NT2/D1 (cell line): ENCODE measurements around a stretch of chr12.

DNA sequence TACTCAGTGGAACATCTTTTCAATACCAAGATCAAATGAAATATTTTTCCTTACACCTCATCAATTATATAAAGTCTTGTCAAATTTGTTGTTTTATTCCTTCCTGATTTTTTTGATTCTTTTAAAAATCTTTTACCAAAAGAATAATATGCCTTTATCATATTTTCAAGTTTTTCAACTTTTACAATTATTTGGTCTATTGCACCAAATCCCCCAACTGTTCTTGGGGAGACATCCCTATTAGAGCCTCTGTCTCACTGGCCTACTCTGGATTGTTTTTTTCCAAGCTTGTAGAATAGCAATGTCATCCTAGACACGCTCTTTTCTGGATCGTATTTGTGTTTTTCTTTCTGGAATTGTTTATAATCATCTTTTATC is 24.9 kb downstream of the PDE6H start:
- RRBS, 2 experiments = no CpG with 5 or more reads among the region's 2 CpGs

DNA sequence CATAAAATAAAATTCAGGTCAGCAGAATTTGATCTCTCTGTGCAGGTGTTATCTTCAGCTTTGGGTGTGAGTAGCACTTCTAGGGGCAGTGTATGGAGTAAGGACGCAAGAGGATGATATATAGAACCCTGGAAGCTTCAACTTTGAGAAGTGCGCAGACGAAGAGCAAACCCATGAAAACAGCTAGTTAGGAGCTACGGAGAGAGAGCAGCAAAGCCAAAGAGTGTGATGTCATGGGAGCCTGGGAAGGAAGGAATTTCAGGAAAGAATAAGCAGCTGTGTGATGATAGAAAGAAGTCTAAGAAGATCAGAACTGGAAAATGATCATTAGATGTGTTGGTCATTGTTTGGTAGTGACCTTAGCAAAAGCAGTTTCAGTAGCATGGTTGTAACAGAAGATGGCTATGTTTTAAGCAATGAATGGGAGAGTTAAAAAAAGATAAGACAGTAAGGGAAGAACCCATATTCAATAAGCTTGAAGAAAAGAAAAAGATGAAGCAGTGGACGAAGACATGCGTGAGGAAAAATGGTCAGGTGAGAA is 5.9 kb downstream of the RERG start:
- RRBS, 2 experiments = no CpG with 5 or more reads among the region's 6 CpGs

GRCh38 chr12:15430283-15430600 is 107.9 kb downstream of the PTPRO start:
- RRBS, 2 experiments = no CpG with 5 or more reads among the region's 1 CpG

- RRBS, 2 experiments = no CpG with 5 or more reads among the region's 4 CpGs
Measured at GRCh38 chr12:15534221-15534799, 212.0 kb downstream of the PTPRO start.

DNA sequence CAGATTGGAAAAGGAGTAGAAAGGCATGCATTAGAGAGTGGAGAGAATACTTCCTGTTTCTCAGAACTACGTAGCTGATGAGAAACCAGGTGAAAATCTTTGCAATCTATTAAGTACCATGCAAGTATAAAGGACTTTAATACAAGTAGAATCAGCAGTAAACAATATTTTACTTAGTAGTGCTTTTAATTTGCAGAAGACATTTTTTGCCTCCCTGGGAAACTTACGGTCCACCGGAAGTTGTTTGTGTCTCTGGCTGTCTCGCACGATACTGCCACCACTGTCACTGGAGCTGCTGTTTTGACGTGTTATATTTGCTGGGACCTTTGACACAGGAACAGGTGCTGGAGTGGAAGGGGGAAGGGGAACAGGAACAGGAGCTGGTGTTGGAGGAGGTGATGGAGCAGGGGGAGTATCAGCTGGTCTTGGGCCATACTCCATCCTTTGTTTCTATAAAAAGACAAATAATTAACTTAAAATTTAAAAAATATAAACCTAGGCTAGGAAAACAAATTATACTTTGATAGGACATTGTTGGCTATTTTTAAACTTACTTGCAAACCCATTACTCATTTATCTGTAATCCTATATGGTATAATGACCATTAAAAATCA is 157.9 kb downstream of the EPS8 start:
- RRBS, 2 experiments = no CpG with 5 or more reads among the region's 6 CpGs

- RRBS, 2 experiments = no CpG with 5 or more reads among the region's 13 CpGs
Measured at GRCh38 chr12:15688154-15688932, 100.8 kb downstream of the EPS8 start.

- RRBS, 2 experiments = 3 to 5% methylated on average over 1 of the region's 15 CpGs
Measured at GRCh38 chr12:15788667-15788925, 592 bp downstream of the EPS8 start.

- RRBS, 2 experiments = no CpG with 5 or more reads among the region's 4 CpGs
Measured at GRCh38 chr12:15862745-15863328, 19.4 kb upstream of the STRAP start.

DNA sequence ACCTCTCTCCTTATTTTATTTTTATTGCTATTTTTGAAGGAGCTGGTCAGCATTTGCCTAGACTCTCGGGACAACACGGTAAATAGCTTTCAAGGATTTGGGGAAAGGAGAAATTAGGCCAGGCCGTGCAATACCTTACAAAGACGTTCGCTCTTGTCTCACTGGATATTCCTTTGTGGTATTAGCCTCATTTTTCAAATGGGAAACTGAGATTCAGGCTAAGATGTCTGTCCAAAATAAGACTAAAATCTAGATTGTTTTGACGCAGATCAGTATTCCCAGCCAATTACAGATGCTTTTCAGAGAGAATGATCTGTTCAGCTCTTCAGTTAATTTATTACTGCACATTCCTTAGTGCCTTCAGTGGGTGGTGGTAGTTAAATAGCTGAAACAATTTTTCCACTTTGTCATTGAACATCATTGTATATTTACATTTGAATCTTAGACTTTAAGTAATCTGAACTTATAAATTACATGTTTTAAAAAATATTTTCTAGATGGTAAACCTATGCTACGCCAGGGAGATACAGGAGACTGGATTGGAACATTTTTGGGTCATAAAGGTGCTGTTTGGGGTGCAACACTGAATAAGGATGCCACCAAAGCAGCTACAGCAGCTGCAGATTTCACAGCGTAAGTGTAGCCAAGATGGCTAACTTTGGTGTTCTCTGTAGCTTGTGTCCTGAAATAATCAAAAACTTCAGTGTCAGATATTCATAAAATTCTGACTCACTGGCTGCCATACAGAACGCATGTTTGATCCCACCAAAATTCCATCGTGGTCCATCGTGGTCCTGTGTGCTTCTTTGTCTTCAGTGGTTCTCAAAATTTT is 1.1 kb downstream of the STRAP start:
- RRBS, 2 experiments = no CpG with 5 or more reads among the region's 11 CpGs

GRCh38 chr12:16524302-16524689 is 81.7 kb downstream of the LMO3 start:
- RRBS, 2 experiments = no CpG with 5 or more reads among the region's 1 CpG

GRCh38 chr12:16606210-16607306 is 596 bp upstream of the LMO3 start:
- RRBS, 2 experiments = 1 to 4% methylated on average over 2 of the region's 32 CpGs

- RRBS, 2 experiments = no CpG with 5 or more reads among the region's 3 CpGs
Measured at GRCh38 chr12:17281131-17281603, 675.2 kb upstream of the LMO3 start.

DNA sequence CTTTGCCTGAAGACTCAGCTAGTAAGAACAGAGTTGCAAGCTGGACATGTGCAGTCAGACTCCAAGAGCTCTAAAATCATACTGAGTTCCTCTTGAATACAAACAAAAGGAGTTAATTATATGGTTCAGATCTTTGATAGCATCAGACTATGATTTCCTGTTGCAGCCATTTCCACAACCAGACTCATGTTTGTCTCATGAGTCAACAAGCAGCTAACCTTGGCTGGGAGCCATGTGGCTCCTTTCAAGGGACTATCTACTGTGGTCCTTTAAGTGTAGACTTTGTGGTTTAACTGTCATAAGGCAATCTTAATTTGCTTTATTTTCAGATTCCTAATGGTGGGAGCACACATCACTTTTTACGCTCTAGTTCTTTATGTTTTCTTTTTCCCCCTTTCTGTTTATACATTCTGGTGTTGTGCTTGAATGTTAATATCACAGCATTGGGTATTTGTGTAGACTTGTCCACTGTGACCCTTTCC is 144.4 kb downstream of the PLEKHA5 start:
- RRBS, 2 experiments = no CpG with 5 or more reads among the region's 1 CpG

DNA sequence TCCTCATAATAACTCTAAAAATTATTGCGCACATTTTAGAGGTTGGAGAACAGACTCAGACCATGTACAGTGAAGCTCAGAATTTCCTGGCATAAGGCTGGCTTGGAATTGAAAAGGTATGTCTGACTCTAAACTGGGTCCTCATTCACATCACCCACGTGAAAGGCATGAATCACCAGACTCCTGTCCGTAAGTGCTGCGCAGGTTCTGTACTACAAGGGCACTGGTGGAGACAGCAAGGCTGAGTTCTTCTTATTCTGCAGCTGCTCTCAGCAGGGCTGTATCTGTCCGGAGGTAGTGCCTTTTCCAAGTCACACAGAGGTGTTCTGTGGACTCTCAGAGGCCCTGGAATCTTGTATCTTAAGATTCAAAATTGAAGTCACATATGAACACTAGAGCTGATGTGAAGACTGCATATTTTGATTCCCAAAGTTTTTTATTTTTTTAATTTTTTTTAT is 27.4 kb upstream of the AEBP2 start:
- RRBS, 2 experiments = no CpG with 5 or more reads among the region's 5 CpGs

DNA sequence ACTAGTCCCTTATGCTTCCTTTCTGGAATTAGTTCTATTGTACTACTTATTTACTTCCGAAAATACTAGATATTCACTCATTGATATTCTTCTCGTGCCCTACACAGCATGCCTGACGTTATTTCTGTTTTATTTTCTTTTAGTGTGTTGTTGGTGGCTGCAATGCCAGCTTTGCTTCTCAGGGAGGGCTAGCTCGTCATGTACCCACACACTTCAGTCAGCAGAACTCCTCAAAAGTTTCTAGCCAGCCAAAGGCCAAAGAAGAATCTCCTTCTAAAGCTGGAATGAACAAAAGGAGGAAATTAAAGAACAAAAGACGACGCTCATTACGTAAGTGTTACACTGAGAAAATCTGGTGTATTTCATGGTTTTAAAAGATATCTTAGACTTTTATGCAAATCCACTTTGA is 54.4 kb downstream of the AEBP2 start:
- RRBS, 2 experiments = no CpG with 5 or more reads among the region's 7 CpGs

GRCh38 chr12:19526767-19527448 is 87.6 kb downstream of the AEBP2 start:
- RRBS, 2 experiments = no CpG with 5 or more reads among the region's 5 CpGs

- RRBS, 2 experiments = no CpG with 5 or more reads among the region's 1 CpG
Measured at GRCh38 chr12:19587027-19587503, 147.8 kb downstream of the AEBP2 start.

GRCh38 chr12:19783814-19784380 is 344.6 kb downstream of the AEBP2 start:
- RRBS, 2 experiments = no CpG with 5 or more reads among the region's 16 CpGs

DNA sequence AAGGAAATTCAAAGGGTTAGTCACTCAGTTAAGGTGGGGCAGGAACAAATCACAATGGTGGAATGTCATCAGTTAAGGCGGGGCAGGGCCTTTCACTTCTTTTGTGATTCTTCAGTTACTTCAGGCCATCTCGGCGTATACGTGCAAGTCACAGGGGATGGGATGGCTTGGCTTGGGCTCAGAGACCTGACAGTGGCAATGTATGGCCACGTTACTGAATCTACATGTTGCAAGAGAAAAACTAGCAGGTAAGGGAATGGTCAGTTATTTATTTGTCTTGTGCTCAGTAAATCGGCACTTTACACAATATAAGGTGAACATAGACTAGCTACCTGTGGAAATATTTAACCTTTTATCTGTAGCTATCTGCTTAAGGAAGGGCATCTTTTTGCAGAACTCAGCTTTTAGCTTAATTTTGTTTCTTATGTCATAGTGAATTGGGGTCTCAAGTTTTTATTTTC is 12.0 kb downstream of the SLCO1B3 start:
- RRBS, 2 experiments = no CpG with 5 or more reads among the region's 6 CpGs

GRCh38 chr12:21351254-21351522 is 16.5 kb upstream of the SLCO1A2 start:
- RRBS, 2 experiments = no CpG with 5 or more reads among the region's 1 CpG